ENCODE data around the gene POLR1G.

DNA sequence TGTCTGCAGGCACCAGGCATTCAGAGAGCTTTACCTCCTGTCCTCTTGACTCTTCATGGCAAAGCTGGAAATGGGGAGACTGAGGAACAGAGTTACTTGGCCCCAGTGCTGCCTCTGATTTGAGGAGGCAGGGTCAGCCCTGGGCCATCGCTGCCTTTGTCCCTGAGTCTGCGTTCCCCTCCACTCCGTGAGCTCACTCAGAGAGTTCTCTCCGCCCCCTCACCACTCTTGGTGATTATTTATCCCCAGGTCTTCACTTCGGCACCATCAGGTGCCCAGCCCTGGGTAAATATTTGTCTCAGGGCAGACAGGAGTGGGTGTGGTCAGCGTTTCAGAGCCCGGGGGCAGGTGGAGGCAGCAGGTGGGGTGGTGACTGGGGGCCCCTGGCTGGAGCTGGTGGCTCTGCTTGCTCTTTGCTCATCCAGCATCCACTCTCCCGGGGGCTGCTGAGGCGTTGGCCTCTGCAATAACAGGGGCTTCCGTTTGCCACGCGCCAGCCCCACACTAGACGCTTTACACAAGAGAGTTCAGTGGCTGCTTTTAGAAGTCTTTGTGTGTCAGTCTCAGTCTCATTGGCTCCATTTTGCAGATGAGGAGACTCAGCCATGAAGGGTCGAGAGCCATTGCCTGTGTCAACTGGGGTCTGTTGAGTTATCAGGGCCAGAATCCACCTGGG lies 20.7 kb downstream of the PPP1R37 start:
- PRO-cap, result no peak

GRCh38 chr19:45137146-45137730 lies 23.5 kb downstream of the NKPD1 start:
- PRO-cap, result no peak

GRCh38 chr19:45164550-45165143 lies 3.9 kb upstream of the NKPD1 start:
- PRO-cap, result no peak

DNA sequence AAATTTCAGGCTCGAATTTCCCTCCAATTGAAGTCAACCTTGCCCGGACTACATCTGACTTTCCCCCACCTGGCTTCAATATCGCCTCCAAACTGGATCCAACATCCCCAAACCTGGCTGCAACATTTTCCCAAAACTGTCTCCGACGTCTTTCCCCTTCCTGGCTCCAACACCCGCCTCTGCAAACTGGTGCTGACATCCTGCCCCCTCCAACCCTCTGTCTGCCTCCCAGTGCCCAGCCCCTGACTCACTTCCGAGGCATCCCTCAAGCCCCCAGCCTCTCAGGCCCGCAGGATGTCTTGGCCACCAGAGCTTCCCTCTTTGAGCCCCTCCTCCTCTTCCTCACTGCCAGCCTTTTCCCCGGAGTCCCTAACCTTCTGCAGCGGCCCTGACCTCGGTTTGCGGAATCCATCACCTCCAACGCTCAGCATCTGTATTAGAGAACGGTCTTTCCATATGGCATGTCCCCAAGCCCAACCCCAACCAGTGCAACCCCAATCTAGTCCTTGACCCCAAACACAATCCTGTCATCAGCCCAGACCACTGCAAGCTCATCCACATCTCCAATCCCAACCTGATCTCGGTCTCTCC lies 790 bp downstream of the EXOC3L2 start:
- PRO-cap, result no peak

DNA sequence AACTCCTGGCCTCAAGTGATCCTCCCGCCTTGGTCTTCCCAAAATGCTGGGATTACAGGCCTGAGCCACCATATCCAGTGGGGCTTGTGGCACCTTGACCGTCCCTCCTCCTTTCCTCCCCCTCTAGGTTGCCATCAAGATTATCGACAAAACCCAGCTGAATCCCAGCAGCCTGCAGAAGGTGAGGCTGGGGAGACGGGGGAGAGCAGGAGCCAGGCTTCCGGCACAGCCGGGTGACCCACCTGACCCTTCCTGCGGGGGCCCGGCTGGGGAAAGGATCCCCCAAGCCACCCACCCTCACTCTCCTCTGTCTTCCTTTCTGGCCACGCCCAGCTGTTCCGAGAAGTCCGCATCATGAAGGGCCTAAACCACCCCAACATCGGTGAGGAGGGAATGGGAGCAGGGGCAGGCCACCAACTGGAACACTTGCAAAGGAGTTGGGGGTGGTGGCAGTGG lies 11.9 kb downstream of the MARK4 start:
- PRO-cap, result no peak

- PRO-cap, result no peak
Measured at GRCh38 chr19:45270164-45270667, 19.1 kb downstream of the MARK4 start.

DNA sequence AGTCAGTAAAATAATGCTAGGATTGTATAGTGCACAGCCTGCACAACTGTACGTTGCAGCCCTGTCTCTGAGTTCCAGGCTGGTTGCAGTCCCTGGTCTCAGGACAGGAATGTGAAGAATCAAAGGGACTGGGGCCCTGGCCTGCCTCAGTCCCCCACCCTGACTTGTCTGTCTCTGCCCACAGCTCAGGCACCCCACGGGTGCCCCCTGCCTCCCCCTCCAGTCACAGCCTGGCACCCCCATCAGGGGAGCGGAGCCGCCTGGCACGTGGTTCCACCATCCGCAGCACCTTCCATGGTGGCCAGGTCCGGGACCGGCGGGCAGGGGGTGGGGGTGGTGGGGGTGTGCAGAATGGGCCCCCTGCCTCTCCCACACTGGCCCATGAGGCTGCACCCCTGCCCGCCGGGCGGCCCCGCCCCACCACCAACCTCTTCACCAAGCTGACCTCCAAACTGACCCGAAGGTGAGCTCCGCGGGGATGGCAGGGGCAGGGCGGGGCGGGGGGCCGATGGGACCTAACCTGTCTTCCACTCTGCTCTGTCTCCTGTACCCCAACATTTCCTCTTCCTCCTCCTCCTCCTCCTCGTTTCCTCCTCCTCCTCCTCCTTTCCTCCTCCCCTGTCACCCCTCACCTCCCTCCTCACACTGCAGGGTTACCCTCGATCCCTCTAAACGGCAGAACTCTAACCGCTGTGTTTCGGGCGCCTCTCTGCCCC lies 25.0 kb downstream of the CKM start:
- PRO-cap, result no peak

DNA sequence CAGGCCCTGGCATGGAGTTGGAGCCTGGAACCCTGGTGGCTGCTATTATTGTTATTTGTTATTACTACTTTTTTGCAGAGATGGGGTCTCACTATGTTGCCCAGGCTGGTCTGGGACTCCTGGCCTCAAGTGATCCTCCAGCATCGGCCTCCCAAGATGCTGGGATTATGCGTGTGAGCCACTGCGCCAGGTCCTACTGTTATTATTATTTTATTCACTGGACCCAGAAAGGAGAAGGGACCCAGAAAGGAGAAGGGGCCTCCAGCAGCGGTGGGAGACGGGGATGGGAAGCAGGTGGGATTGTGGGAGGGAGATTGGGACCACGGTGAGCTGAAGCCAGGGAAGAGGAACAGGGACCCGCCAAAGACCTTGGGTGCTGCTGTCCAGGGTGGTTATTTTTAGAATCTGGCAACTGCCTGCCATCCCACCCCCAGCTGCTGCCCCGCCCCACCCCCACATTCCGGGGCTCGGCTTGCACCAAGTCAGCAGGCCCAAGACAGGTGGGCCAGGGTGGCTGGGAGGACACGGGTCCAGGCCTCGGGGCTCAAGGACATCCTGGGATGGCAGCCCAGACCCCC lies 1.0 kb downstream of the CKM start:
- PRO-cap, result no peak

- PRO-cap, result no peak
Measured at GRCh38 chr19:45406529-45406831, at the start of gene POLR1G. POLR1G (plus strand) TSS chr19:45406644.

GRCh38 chr19:45408891-45409734 lies 2.7 kb downstream of the POLR1G start:
- PRO-cap, result no peak

GRCh38 chr19:45443231-45443898 lies 19.6 kb upstream of the ERCC1 start:
- PRO-cap, result no peak

- PRO-cap, result no peak
Measured at GRCh38 chr19:45447463-45447990, 20.3 kb upstream of the FOSB start.

- PRO-cap, result no peak
Measured at GRCh38 chr19:45448859-45449403, 18.9 kb upstream of the FOSB start.

DNA sequence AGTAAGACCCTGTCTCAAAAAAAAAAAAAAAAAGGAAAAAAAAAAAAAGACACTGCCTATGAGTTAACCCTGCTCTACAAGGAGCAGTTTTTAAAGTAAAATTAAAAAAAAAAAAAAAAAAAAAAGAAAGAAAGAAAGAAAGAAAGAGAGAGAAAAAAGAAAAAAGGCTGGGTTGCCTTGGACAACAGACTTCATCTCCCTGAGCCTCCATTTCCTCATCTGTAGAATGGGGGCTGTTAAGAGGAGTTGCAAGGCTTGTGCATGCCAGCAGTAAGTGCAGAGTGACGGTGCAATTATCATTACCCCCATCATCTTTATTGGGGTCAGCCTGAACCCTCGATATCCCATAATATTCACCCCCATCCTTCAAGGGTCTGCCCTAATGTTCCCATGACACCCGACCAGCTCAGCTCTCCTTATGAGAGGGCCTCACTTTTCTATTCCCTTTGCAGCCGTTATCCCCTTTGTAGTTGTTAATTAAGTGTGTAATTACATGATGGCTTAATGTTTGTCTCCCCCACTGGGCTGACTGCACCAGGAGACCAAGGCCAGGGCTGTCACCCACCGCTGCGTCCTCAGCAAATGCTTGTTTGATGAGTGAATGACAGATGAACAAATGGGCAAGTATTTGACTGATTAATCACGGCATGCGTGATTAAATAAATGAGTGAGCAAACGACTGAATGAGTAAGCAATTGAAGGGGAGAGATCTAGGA lies 10.0 kb downstream of the FOSB start:
- PRO-cap, result no peak

DNA sequence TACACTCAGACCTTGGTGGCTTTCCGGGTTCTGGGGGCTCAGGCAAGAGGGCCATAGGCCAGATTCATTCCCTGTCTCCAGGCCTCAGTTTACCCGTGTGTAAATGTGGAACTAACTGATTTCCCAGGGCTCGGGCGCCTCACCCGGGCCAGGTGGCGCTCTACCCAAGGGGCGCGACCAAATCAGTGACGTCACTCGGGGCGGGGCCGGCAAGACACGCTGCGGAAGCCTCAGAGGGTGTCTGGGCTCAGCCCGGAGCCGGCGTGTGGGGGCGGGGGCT lies 953 bp upstream of the VASP start:
- PRO-cap, result bidirectional peak, plus-strand start at position 233 of the sequence, minus-strand start at position 184 of the sequence

DNA sequence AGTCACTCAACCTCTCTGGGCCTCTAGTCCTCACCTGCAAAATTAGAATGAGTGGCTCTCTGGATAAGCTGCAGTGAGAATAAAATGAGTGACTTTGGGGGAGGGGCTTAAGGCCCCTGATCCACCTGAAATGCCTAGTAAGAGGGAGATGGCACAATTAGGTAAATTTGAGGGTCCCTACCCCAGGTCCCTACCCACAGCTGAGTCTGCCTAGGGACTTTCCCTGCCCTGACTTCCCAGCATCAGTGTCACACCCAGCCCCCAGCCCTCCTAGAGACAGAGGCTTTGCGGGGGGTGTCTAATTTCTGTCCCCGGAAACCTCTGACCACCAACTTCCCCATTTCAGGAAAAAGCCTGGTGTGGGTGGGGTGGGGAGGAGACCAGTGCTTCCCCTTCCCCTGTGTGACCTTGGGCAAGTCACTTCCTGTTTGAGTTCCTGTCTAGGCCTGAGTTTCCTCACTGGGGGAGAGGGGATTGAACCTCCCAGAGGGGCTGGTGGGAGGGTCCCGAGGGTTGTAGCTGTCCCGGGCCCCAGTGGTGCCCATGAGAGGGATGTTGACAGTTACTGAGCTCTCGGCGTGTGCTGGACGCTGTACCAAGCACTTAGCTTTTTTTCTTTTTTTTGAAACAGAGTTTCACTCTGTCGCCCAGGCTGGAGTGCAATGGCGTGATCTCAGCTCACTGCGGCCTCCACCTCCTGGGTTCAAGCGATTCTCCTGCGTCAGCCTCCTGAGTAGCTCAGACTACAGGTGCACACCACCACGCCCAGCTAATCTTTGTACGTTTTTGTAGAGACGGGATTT lies 7.9 kb downstream of the VASP start:
- PRO-cap, result no peak

DNA sequence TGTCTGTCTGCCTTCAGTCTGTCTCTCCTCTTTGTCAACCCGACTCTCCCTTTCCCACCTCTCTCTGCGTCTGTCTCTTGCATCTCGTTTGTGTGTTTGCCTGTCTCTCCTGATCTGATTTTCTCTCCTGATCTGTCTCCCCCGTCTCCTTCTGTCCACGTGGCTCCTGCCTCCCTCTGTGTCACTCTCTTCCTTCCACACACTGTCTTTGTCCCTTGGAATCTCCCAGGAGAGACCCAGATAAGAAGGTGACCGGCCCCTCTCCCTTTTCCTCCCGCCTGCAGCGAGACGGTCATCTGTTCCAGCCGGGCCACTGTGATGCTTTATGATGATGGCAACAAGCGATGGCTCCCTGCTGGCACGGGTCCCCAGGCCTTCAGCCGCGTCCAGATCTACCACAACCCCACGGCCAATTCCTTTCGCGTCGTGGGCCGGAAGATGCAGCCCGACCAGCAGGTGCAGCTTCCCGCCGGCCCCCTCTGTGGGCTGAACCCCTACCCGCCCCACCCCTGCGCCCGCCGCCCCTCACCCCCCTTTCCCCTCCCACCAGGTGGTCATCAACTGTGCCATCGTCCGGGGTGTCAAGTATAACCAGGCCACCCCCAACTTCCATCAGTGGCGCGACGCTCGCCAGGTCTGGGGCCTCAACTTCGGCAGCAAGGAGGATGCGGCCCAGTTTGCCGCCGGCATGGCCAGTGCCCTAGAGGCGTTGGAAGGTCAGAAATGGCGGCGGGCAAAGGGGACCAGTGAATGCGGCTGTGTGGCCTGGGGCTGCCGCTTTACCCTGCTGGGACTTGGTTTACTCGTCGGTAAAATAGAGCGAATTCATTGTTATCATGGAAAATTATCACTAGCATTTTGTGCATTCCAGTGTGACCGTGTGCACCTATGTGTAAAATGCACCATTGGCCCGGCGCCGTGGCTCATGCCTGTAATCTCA lies 10.4 kb downstream of the VASP start:
- PRO-cap, result no peak

DNA sequence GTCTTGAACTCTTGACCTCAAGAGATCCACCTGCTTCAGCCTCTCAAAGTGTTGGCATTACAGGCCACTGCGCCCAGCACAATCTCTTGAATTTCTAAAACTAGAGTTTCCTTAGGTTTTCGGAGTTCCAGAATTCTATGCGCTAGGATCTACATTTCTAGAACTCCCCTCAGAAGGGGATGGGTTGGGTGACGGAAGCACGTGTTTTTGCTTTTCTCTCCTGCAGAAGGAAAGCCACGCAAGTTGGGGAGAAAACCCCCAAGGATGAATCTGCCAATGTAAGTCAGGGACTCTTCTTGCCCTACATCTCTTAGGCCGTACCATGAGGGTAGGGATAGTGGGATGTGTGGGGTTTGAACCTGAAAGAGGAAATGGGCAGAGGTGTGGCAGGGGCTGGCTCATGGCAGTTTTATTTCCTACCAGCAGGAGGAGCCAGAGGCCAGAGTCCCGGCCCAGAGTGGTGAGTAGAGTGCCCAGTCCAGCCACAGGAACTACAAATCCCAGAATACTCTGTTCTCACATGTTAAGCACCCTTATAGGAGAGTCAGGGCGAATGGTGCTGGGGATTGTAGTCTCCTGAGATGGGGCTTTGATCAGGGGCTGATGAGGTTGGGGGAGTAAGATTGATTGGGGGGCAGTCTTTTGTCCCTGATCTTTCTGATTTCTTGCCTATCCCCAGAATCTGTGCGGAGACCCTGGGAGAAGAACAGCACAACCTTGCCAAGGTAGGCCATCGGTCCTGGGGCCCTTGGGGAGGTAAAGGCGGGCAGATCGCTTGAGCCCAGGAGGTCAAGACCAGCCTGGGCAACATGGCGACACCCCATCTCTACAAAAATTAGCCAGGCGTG lies 16.4 kb downstream of the VASP start:
- PRO-cap, result no peak

GRCh38 chr19:45529459-45529803 lies 22.2 kb downstream of the VASP start:
- PRO-cap, result no peak

GRCh38 chr19:45587792-45588309 lies 3.2 kb upstream of the OPA3 start:
- PRO-cap, result no peak